Left lobe of liver (tissue), 1 donor: ENCODE measurements around the gene RBL2.

GRCh38 chr16:51152842-51153535, 1.9 kb upstream of the SALL1 start:
- PRO-cap = no peak

DNA sequence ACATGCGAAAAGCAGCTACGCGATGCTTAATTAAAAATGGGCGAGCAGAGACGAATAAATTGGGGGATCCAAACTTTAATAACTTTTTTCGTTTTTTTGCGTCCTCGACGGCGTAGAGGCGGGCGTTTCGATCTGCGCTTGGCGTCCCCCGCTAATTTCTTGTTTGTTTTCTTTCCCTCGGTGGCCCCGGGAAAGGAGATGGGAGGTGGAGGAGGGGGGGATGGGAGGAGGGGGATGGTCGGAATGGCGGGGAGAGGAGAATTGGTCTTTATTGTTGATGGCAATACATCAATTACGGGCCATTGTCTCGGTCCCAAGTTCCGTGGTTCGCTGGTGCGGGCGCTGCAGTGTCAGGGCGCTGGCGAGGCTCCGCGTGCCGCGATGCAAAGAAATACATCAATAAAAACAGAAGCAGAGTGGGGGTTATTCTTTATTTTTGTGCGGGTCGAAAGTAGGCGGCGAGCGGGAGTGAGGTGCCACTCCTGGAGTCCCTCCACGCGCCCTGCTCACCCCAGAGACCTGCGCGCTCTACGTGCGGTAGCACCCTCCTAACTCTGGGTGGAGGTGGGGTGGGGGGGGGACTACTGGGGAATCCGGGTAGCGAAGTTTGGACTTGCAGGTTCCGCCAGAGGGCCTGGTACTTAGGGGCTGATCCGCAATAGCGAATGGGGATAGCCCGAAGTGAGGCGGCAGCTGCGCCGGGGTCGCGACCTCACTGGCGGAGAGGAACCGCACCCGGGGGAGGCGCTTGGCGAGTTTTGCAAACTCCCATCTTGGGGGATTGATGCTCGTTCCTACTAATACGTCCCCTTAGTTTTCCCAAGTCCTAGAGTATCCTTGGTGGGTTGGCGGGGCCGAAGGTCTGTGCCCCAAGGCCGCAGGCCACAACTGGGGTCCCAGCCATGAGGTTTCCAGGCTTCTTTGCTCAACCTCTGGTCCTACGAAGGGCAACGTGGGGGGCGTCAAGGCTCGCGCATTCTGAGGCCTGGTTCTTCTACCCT, 3.3 kb upstream of the SALL1 start:
- PRO-cap = bidirectional peak, plus-strand start at position 668 of the sequence, minus-strand start at position 609 of the sequence

DNA sequence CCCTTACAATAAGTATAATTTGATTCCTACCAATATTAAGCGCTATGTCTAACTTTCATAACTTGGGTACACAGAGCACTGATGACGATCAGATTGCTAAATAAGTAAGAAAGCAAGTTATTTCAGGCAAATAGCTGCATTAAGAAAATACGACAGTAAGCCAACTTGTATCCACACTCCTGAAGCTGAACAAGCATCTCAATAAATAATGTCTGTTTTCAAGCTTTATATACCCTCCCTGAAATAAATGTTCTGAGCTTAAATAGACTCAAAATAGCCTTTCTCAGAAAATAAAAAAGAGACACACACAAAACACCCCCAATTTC, 2.5 kb downstream of the TOX3 start:
- PRO-cap = no peak

- PRO-cap = no peak
These were observed 1.9 kb downstream of the TOX3 start for GRCh38 chr16:52544975-52545600.

DNA sequence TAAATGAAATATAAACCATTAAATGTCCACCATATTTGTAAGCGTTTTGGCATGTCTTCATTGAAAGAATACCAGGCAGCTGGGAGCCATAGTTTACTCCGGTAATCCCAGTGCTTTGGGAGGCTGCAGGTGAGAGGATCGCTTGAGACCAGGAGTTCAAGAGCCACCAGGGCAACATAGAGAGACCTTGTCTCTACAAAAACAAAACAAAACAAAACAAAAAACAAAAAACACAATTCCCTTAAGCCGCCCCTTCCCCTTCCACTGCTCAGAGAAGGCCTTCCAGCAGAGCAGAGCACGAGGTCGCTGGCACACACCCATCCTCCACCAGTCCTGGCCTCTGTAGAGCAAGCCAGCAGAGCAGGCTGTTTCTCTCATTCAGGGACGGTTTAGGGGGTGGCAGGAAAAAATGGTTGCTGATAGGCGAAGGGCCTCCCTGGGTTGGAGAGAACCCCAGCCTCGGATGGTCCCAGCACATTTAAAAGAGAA, 578 bp upstream of the CHD9 start:
- PRO-cap = no peak

- PRO-cap = no peak
These were observed 3.9 kb downstream of the CHD9 start for GRCh38 chr16:53058454-53059235.

DNA sequence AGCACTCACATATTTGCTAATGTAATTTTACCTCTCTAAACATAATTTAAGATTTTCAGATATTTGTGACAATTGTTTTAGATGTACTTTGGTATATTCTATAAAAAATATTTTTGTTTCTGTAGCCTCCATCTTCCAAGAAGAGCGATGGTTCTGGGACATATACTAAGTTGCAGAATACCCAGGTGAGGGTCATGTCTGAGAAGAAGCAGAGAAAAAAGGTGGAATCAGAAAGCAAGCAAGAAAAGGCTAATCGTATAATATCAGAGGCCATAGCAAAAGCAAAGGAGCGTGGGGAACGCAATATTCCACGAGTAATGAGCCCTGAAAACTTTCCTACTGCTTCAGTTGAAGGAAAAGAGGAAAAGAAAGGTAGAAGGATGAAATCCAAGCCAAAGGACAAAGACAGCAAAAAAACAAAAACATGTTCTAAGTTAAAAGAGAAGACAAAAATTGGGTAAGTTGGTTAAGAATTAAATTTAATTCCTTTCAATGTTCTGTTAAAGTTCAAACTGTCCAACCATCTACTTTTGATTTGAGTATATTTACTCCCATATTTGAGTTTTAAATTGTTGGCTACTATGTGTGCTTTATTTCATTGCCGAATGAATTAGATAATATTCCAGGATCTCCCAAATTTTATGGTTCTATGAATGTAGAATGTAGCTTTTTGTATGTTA, 154.7 kb downstream of the CHD9 start:
- PRO-cap = no peak

DNA sequence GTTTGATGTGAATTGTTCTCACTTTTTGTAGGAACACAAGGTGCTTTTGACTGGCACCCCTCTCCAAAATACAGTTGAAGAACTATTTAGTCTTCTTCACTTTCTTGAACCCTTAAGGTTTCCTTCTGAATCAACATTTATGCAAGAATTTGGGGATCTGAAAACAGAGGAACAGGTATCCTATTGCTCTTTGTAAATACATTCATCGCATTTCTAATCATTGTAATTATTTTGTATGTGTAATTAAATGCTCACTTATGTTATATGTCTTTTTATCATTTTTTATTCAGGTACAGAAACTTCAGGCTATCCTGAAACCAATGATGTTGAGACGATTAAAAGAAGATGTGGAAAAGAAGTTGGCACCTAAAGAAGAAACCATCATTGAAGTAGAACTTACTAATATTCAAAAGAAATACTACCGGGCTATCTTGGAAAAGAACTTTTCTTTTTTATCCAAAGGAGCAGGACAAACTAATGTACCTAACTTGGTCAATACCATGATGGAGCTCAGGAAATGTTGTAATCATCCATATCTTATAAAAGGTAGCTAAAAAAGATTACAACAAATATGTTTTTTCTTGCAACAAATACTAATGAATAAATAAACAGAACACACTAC, 188.9 kb upstream of the RBL2 start:
- PRO-cap = no peak

- PRO-cap = unidirectional peak, plus-strand start at chr16:53324483
These were observed 110.1 kb upstream of the RBL2 start for GRCh38 chr16:53324119-53324547.

- PRO-cap = bidirectional peak, plus-strand start at chr16:53434527, minus-strand start at chr16:53434379
These were observed at the start of gene RBL2 for GRCh38 chr16:53434305-53435067. Gene RBL2, plus strand, starts transcription at chr16:53434471.

DNA sequence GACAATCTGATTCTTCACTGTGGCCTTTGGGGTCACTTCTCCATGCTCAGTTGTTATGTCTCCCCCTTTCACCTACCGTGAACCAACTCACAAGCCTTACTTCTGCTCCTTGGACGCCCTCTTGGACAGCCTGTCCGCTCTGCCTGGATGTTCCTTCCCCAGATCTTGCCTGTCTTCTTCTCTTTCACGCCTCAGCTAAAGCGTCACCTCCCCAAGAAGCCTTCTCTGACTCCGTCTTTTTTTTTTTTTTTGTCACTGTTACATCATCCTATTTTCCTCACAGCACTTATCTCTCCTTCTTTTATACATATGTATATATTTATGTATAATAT, 16.3 kb upstream of the AKTIP start:
- PRO-cap = no peak

- PRO-cap = no peak
These were observed 40.3 kb downstream of the FTO start for GRCh38 chr16:53744010-53744907.

- PRO-cap = no peak
These were observed 125.6 kb downstream of the IRX3 start for GRCh38 chr16:54160903-54161385.

DNA sequence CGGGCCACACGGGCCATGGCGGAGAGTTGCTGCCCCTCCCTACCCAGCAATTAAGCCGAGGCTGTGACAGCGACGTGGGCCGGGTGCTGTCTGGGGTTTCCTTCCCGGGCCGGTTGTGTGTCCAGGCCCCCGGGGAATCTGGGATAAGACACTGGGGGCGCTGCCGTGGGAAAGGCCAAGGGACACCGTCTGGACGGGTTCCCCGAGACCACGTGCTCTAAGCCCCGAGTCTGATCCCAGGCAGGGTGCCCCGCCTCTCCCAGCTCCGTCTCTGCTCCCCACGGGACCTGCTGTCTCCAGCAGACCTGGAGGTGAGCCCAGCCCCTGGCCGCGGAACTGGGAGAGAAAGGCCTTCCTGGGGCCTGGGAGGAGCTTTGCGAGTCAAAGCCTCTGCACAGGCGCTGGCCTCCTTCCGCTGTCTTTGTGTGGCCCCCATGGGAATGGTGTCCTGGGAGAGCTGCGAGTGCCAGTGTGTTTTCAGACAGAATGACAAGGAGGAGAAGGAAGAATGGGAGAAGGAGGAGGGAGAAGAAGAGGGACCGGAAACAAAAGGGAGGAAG, 92.2 kb downstream of the IRX3 start:
- PRO-cap = no peak

- PRO-cap = no peak
These were observed 78.3 kb downstream of the IRX3 start for GRCh38 chr16:54208255-54208725.

- PRO-cap = no peak
These were observed 2.3 kb downstream of the IRX3 start for GRCh38 chr16:54284253-54284797.

DNA sequence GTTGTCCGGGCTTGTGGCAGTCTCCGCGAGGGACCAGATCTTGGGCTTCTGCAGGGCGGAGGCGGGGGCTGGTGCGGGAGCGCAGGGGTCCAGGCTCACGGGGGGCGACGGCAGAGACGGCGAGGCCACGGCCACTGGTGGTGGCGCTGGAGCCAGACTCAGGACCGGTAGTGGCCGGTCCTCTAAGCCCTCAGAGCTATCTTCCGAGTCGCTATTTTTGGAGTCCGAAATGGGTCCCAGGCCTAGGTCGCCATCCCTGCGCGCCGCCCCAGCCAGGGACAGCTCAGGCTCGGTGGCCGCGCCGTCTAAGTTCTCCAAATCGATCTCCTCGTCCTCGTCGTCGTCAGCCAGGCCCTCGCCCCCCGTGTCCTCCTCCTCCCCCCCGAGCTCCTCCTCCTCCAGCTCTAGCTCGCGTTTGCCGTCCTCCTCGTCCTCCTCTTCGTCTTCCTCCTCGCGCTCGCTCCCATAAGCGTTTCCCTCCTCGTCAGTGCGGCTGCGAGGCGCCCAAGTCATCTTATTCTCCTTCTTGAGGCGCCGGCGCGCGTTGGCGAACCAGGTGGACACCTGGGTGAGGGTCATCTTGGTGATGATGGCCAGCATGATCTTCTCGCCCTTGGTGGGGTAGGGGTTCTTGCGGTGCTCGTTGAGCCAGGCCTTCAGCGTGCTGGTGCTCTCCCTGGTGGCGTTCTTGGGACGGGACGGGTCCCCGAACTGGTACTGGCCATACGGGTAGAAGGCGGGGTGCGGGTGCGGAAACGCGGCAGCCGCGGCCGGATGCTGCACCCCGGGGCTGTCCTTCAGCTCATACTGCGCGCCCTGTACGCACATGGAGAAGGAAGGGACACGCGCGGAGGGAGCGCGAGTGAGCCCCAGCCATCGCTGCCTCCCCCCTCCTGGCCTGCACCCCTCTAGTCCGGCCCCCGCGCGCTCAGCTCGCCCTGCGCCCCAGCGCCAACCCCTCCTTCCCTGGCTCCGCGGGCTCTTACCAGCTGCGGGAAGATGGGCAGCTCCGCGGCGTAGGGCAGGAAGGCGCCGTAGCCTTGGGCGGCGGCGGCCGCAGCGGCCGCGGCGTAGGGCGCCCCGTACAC, 1.4 kb downstream of the IRX3 start:
- PRO-cap = no peak

GRCh38 chr16:54360910-54361168, 74.3 kb upstream of the IRX3 start:
- PRO-cap = no peak

DNA sequence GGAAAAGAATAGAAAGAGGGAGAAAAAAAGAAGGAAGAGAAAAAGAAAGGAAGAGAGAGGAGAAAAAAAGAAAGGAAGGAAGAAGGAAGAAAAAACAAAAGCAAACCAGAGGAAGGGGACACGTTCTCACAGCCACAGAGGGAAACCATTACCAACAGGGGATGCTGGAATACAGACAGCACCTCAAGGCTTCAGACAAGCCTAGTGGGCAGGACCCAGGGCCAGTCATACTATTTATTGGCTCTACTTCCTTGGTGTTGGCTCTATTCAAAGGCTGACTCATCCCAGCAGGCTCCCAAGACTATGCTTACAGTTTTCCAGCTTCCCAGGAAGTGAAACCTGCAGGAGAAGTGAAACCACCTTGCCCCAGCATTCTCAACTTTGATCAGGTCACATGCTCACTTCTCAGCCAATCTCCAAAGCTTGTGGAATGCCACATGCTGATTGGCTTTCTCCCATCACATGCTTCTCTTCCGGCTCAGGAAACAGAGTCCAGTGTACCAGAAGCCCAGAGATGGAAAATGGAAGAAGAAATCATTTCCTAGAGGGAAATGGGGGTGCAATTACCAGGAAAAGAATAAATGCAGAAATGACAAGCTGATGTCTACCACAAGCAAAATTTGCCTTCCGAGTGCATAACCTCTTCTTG, 273.3 kb upstream of the IRX5 start:
- PRO-cap = bidirectional peak, plus-strand start at position 465 of the sequence, minus-strand start at position 334 of the sequence

DNA sequence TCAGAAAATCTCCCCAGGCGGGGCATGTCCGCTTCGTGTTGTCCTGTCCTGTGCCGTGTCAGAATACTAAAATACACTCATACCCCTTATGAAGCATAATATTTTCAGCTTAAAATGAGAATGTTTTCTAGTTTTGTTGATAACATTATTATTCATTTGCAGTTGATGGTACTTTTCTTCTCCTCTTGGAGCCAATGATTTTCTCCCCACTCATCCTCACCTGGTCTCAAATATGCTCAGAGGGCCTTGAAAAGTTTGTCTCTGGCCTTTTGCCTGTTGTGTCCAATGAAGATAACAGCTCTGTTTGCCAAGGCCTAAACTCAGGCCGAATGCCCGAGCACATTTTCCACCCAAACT, 48.6 kb downstream of the IRX6 start:
- PRO-cap = no peak